ReNcell CX (cell line): ENCODE measurements around a stretch of chr1.

- PRO-cap, result no peak
Measured at GRCh38 chr1:5874570-5875260, 117.5 kb downstream of the NPHP4 start.

GRCh38 chr1:5980637-5981422 lies 11.4 kb downstream of the NPHP4 start:
- PRO-cap, result no peak

- PRO-cap, result no peak
Measured at GRCh38 chr1:5991570-5992103, 588 bp downstream of the NPHP4 start.

DNA sequence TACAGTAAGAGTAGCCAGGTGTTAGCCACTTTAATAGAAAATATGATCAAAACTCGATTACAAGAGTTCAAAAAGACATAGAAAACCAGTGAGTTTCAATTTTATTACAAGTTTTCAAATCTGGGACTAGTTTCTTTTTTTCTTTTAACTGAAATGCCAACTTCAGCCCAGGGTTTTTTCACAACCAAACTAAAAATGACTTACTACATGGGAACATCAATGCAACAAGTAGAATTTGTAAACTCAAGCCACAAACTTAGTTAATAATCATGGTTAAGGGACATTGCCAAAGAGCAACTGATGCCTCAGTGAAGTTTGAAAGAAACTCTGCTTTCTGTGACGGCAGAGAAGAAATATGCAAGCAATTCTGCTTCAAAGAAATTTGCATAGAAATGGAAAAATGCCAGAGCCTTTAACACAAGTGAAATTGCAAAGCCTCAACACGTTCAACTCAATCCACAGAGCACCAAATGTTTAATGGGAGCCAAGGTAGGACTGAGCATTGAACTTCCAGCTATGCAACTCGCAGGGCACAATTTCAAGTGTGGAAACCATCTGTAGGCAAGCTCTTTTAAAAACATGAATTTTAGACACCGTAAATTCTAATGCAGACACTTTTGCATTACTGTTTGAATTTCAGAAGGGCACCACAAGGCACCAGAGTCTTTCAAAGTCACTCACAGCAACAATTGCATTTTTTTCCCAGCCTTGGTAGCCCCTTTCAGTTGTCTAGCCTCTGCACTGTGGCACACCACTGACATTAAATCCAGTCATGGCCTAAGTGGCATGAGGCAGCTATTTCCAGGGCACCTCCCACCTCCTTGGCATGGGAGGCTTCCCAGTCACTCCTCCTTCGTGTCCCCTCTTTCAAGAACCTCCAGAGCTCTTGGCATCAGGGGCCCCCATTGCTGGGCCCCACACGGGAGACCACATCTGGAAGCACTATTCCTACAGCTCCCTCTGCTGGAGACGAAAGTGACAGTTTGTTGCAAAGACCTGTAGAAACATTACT lies 5.2 kb upstream of the CHD5 start:
- PRO-cap, result no peak

- PRO-cap, result no peak
Measured at GRCh38 chr1:6240172-6240993, 3.6 kb upstream of the HES3 start.

DNA sequence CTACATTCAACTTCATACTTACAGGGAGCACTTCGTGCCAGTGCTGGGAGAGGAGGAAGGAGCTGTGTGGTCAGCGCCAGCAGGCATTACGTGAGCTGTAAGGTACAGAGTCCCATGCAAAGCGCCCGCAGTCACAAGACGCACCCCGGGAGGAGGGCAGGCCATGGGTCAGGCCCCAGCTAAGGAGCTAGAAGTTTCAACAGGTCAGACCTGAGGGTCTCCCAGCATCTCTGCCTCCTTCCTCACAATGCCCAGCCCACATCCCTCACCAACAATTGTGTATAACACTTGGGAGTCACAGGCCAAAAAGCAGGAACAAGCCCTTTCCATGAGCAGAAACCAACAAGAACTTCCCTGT lies 21.8 kb upstream of the GPR153 start:
- PRO-cap, result no peak

- PRO-cap, result no peak
Measured at GRCh38 chr1:6294489-6295175, 33.7 kb upstream of the GPR153 start.

GRCh38 chr1:6487691-6488194 lies 3.7 kb downstream of the PLEKHG5 start:
- PRO-cap, result no peak

- PRO-cap, result no peak
Measured at GRCh38 chr1:6501722-6503224, 10.8 kb upstream of the PLEKHG5 start.

- PRO-cap, result no peak
Measured at GRCh38 chr1:6596889-6598125, 5.4 kb downstream of the KLHL21 start.

- PRO-cap, result bidirectional peak, plus-strand start at chr1:6604403, minus-strand start at chr1:6604377
Measured at GRCh38 chr1:6604266-6604658, 1.6 kb upstream of the KLHL21 start.

DNA sequence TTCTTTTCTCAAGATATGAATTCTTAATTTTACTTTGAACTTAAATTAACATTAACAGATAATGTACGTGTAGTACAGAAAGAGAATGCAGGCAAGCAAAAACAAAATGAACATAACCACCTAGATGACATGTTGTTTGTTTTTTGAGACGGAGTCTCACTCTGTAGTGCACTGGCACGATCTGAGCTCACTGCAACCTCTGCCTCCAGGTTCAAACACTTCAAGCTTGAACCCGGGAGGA lies 2.6 kb upstream of the KLHL21 start:
- PRO-cap, result no peak

DNA sequence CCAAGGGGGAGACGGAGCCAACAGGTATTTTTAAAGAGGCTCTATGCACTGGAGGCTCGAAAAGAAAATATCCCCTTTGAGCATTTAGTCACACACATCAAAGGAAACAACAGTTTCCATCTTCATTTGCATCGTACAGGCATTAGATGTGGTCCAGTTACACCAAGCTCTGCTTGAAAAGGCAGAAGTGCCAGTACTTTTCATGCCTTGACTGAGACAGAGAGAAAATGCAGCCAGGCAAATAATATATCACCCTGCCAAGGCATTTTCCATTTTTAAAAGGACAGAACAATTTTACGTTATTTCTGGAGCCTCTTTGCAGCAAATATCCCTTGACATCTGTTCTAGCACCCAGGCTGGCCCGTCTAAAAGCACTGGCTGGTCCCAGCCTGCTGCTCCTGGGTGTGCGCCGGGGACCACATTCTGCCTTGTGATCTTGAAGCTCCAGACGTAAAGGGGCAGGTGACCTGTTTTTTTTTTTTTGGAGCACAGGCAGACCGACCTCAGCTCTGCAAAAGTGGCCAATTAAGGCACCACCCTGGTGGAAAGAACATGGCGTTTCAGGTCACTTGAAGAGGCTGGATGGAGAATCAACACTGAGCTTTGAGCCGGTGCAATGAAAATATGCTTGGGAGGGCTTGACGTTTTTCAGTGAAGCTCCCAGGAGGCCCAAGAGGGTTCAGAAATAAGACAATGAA lies 13.9 kb upstream of the CAMTA1 start:
- PRO-cap, result no peak

GRCh38 chr1:7069754-7070261 lies 284.6 kb downstream of the CAMTA1 start:
- PRO-cap, result no peak

DNA sequence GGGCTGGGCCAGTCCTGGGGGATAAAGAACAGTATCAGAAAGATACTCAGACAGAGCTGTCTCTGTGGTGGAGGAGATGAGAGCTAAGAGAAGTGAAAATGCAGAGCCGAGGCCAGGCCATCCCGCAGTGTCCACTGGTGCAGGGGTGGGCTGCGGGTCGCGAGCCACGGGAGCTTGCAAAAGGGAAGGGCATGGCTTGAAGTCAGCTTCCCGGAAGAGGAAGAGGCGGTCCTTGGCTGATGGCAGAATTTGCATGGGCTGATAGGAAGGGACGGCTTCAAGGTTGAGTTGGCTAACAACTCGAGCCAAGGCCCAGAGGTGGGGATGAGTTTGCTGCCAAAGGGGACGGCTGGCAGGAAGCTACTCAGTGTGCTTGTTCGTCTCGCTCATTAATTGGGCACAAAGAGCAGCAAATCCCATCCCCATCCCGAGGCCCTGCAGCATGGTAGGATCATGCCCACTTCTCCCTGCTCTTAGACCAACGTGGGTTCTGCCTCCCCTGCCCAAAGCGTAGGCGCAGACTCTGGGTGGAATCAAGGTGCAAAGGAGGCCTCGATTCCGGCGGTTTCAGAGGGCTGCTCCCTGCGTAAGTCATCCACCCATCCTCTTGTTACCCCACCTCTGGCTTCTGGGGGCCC lies 329.6 kb upstream of the VAMP3 start:
- PRO-cap, result no peak

DNA sequence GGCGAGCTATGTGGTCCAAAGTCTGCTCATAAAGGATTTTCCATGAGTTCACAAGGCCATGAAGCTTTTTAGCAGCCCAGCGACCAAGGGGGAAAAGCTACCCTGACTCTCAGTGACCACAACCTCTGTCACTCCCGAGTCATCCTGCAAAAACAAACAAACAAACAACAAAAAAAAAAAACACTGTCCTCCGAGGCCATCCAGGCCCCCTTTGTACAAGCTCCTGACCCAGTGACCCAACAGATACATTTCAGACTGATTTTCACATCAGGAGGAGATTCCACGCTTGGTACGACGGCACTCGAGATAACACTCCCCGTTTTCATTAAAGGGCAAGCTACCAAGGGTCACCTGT lies 261.3 kb upstream of the VAMP3 start:
- PRO-cap, result no peak

GRCh38 chr1:7549157-7549748 lies 221.8 kb upstream of the VAMP3 start:
- PRO-cap, result no peak

DNA sequence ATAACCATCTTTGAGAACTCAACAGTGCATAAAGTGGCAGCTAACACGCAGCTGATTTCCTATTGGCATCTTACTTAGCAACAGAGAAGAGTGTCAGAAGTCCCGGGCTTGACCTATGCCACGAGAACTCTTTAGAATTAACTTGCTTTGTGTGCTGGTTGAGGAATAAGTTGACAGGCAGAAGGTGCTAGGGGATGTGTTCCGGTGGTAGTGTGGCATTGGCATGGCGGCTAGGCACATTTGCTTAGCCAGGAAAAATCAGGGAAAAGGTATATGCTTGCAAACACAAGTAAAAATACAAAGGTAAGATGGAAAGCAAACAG lies 16.5 kb downstream of the ERRFI1 start:
- PRO-cap, result no peak

DNA sequence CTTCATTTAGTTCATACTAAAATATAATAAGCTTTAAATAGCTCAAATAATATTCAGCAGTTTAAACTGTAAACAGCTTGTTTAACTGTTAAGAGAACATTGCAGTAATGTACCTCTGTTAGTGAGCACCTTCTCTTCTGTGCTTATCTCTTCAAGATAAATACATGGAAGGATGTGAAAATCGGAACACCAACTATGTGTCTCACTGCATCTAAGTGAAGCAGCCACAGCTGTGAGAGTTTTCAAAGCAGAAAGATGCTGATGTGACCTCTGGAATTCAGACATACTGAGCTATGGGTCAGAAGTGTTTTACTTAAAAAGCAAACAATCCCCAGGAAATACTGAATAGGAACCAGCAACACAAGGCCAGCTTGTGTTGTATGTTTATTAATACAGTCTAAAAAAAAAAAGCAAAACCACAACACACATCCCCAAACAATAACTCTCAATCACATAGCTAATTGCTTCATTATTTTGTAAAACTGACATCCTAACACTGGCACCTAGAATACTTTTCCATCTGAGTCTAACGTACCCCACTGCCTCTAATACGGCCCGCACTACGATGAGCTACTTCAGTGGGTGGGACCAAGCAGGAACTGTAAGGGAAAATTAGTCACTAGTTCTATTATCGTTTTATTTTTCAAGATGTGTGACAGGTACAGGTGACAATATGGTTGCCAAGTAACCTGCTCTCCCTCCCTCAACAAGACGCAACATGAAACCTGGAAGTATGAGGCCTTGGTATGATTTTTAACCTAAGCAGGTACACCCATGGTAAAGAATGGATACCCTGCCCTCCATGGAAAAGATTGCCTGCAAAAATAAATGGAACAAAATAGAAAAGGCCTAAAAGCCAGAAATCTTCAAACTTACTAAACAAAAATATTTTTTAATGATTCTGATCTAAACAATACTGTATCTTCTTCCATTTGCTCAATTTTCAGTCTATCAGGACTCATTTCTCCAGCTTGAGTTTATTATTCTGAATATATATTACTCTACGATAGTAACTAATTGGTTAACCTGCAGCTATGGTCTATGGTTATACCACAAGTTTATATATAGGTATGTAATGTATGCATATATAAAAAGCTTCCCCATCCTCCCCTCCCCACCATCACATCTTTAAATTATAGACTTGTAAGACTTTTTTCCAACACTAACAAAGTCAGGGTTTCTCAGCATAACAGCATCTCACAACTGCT lies 13.8 kb downstream of the ERRFI1 start:
- PRO-cap, result no peak

- PRO-cap, result no peak
Measured at GRCh38 chr1:8017181-8017532, 9.0 kb downstream of the ERRFI1 start.